Metastatic Breast Carcinoma in the Ovary (tissue), 3 donors: ENCODE data around the genes DUSP29 and DUSP13.

GRCh38 chr10:73998449-73998827 lies 522 bp downstream of the VCL start:
- PRO-cap, 3 experiments: no peak in any of the 3 experiments

- PRO-cap, 3 experiments: no peak in any of the 3 experiments
Observed at GRCh38 chr10:74000661-74001644, 3.0 kb downstream of the VCL start.

DNA sequence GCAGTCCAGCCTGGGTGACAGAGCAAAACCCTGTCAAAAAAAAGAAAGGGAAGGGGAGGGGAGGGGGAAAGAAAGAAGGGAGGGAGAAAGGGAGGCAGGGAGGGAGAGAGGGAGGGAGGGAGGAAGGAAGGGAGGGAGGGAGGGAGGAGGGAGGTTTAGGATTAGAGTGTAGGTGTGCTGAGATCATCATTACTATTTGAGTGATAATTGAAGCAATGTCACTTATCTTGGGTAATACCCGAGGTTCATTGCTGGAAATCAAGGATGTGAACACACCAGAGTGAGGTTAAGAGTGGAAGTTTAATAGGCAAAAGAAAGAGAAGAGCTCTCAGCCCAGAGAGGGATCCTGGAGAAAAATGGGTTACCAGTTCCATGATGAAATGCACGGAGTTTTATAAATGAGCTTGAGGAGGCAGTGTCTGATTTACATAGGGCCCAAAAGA lies 27.7 kb downstream of the VCL start:
- PRO-cap, 3 experiments: no peak in any of the 3 experiments

DNA sequence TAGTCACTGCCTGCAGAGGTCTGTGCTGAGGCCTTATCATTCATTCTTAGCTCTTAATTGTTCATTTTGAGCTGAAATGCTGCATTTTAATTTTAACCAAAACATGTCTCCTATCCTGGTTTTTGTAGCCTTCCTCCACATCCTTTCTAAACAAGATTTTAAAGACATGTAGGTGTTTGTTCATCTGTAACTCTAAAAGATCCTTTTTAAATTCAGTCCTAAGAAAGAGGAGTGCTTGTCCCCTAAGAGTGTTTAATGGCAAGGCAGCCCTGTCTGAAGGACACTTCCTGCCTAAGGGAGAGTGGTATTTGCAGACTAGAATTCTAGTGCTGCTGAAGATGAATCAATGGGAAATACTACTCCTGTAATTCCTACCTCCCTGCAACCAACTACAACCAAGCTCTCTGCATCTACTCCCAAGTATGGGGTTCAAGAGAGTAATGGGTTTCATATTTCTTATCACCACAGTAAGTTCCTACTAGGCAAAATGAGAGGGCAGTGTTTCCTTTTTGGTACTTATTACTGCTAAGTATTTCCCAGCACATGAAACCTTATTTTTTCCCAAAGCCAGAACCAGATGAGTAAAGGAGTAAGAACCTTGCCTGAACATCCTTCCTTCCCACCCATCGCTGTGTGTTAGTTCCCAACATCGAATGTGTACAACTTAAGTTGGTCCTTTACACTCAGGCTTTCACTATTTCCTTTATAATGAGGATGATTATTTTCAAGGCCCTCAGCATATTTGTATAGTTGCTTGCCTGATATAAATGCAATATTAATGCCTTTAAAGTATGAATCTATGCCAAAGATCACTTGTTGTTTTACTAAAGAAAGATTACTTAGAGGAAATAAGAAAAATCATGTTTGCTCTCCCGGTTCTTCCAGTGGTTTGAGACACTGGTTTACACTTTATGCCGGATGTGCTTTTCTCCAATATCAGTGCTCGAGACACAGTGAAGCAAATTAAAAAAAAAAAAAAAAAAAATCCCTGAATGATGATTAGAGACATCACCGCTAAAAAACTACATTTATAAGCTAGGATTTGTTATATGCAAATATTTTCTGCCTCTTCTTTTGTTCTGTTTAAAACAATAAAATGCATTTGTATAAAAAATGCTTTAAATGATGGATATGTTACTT lies 31.2 kb downstream of the AP3M1 start:
- PRO-cap, 3 experiments: no peak in any of the 3 experiments

DNA sequence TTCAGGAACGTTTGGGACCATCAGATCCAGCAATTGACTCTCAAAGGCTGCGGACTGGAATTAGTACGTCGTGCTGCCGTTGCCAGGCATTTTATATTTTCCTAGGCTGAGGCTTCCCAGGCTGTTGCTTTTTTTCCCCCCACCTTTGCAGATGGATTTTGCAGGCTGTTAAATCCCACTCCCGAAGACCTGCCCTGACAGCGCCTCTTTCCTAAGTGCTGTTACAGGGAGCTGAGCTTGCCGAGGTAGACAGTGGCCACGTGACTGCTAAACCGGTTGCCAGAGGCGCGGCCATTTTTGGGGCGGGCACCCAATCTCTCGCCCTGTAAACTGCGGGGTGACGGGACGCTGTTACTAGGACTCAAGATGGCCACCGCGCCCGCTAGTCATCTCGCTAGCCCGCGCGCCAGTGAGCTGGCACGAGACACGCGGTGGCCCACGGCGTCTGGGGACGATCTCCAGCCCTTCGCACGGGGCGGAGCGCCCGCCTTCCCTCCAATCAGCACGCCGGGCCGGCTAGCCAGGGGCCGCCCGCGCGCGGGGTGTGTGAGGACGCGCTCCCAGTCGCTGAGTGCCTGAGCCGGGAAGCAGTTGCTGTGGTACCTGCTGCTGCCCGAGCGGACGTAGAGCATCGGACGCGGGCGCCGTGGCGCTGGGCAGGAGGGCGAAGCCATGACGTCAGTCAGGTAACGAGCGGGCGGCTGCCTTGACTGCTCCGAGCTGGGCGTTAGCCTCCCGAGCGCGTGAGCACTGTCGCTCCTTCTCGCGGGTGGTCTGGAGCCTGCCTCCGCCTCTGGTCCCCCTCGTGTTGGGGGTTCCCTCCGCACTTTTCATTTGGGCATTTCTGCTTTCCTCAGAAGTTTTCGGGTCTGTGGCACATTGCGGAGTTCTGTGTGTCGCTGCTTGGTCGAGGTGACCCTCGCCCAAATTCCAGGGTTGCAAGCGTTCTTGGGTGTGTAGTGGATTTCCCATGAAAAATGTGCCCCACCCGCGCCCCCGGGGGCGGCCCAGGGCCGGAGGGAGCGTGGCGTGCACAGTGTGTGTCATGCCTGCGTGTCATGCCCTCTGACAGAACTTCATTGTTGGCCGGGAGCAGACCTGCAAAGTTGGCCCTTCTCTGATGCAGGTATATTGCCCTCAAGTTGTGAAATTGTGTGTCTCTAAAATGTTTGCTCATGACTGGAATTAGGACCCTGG lies 25.6 kb downstream of the ADK start:
- PRO-cap, 3 experiments: peak in 3 of 3 experiments; most common plus-strand start position 357 of the sequence (in 3); most common minus-strand start position 573 of the sequence (in 3)

GRCh38 chr10:74237911-74238300 lies 86.9 kb downstream of the ADK start:
- PRO-cap, 3 experiments: peak in 1 of 3 experiments; most common minus-strand start chr10:74238178 (in 1)

GRCh38 chr10:74249837-74250640 lies 99.0 kb downstream of the ADK start:
- PRO-cap, 3 experiments: no peak in any of the 3 experiments

GRCh38 chr10:74589246-74589871 lies 237.0 kb upstream of the KAT6B start:
- PRO-cap, 3 experiments: no peak in any of the 3 experiments

- PRO-cap, 3 experiments: no peak in any of the 3 experiments
Observed at GRCh38 chr10:74640118-74640696, 186.2 kb upstream of the KAT6B start.

DNA sequence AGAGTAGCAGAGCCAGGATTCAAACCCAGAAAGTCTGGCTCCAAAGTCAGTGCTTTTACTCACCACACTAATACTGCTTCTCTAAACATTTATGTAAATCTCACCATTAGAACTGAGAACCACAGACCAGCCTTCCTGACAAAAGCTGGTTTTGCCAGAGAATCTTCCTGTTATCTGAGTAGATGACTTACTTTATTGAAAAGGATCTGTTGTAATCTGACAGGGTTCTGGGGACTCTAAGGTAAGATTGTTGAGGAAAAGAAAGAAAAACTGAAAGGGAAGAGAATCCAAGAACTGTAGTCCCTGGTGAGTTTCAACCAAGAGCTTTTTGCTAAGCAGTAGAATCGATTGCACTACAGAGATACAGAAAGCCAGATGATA lies 153.5 kb upstream of the KAT6B start:
- PRO-cap, 3 experiments: no peak in any of the 3 experiments

- PRO-cap, 3 experiments: no peak in any of the 3 experiments
Observed at GRCh38 chr10:74922749-74923722, 96.6 kb downstream of the KAT6B start.

GRCh38 chr10:75033803-75034046 lies 39.7 kb downstream of the DUSP29 start:
- PRO-cap, 3 experiments: no peak in any of the 3 experiments

DNA sequence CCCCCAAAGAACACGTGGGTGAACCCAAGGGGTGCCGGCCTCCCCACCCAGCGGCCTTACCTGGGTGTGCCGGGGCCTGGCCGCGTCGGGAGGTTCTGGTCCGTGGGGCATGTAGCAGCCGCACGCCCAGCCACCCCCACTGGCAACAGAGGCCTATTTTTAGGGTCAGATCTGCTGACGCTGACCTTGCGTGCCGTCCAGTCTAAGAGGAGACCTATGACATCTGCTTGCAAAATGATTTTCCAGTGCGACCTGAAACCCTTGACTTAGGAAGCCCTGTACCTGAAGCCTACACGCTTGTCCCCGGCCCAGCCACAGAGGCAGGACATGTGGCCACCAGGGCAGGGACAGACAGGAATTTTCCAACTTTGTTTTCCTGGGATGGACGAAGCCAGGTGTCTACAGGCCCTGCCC lies at the start of gene DUSP29:
Gene DUSP29 (minus strand): TSS at position 134 of the 414 bp plus-strand sequence.
- PRO-cap, 3 experiments: no peak in any of the 3 experiments

GRCh38 chr10:75099409-75100298 lies at the start of gene DUSP13:
Gene DUSP13, minus strand, starts transcription at chr10:75099512.
- PRO-cap, 3 experiments: no peak in any of the 3 experiments

- PRO-cap, 3 experiments: peak in 3 of 3 experiments; most common plus-strand start chr10:75295091 (in 2); most common minus-strand start chr10:75294979 (in 2)
Observed at GRCh38 chr10:75294461-75295259, 58.9 kb upstream of the COMTD1 start.

DNA sequence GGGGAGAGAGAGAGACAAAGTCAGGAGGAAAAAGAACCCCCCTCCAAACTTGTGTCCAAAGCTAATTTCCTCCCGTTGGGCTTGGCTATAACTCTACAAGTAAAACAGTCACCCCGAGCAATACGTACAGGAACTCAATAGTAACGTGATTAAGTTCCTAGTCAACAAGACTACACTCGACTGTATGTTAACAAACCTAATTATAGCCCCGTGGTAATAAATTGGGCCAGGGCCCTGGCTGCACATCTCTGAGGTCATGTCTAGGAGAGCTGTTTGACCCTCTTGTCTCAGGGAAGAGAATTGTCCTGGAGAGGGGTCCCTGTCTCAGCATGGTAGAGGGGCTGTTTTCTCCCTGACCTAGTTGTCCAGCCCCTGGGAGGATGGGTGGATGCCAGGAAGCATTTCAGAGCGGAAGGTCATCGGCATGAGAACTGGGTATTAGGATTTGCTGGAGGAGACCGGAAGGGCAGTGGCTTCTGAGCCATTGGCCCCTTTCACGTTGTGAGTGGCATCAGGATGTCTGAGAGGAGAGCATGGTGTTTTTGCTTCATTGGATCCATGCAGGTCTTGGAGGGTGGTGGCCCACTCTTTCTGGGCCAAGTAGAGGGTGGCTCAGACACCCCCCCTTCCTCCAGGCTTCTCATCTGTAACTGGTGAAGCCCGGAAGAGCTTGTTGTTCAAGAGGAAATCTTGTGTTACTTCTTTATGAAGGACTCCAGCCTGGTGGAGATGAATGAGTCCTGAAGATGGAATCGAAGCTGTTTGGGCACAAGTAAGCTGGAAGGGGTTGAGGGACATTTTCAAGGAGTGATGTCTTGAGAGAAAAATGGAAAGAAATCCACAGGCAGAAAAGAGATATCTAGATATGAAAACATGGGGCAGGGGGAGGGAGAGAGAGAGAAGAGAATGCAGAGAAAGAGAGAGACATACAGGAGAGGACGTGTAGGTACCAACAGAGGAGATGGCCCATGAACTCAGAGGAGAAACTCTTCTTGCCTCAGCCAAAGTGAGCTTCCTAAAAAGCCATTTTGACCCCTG lies 60.4 kb upstream of the COMTD1 start:
- PRO-cap, 3 experiments: no peak in any of the 3 experiments

- PRO-cap, 3 experiments: no peak in any of the 3 experiments
Observed at GRCh38 chr10:75592249-75593135, 161.1 kb downstream of the LRMDA start.

GRCh38 chr10:75621539-75621965 lies 190.1 kb downstream of the LRMDA start:
- PRO-cap, 3 experiments: no peak in any of the 3 experiments

- PRO-cap, 3 experiments: no peak in any of the 3 experiments
Observed at GRCh38 chr10:75819954-75820727, 388.7 kb downstream of the LRMDA start.

- PRO-cap, 3 experiments: no peak in any of the 3 experiments
Observed at GRCh38 chr10:75842979-75843717, 411.7 kb downstream of the LRMDA start.